NCI-H460 (cell line): Measurements from ENCODE around the genes RPL10 and GDI1.

DNA sequence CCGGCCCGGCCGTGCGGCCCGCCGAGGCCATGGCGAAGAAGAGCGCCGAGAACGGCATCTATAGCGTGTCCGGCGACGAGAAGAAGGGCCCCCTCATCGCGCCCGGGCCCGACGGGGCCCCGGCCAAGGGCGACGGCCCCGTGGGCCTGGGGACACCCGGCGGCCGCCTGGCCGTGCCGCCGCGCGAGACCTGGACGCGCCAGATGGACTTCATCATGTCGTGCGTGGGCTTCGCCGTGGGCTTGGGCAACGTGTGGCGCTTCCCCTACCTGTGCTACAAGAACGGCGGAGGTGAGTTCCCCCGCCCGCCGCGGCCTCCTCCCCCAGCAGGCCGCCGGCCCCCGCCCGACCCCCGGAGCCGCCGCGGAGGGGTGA, 807 bp downstream of the SLC6A8 start:
RAMPAGE:
- cytosol, long total RNA, result no peak
- long total RNA, result no peak
- nucleus, long total RNA, result no peak

DNA sequence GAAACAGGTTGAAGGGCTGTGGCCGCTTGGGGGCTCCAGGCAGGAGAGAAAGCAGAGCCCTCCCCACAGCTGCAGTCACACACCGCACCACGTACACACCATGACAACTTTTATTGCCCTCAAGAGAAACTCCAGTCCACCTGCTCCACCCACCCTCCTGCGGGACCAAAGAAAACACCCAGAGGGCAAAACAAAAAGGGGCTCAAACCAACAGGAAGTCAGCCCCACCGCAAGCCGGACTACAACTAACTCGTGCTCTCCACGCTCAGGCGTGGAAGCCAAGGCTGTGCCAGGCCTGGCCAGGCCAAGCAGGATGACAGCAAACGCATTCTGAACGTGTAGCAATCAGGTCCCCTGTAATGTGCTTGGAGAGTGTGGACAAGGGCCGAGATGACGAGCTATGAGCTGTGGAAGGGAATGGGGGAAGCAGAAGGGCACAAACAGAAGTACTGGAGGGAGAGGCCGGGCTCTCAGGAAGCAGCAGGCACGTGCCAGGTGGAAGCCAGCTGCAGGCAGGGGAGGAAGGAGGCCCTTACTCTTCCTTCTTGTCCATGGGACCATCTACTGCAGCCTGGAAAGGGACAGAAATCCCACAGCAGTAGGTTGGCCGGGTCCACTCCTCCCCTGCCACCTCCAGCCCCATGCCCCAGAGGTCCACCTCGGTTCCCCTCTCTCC, 12.8 kb downstream of the SLC6A8 start:
RAMPAGE:
- cytosol, long total RNA, result no peak
- long total RNA, result no peak
- nucleus, long total RNA, result no peak

DNA sequence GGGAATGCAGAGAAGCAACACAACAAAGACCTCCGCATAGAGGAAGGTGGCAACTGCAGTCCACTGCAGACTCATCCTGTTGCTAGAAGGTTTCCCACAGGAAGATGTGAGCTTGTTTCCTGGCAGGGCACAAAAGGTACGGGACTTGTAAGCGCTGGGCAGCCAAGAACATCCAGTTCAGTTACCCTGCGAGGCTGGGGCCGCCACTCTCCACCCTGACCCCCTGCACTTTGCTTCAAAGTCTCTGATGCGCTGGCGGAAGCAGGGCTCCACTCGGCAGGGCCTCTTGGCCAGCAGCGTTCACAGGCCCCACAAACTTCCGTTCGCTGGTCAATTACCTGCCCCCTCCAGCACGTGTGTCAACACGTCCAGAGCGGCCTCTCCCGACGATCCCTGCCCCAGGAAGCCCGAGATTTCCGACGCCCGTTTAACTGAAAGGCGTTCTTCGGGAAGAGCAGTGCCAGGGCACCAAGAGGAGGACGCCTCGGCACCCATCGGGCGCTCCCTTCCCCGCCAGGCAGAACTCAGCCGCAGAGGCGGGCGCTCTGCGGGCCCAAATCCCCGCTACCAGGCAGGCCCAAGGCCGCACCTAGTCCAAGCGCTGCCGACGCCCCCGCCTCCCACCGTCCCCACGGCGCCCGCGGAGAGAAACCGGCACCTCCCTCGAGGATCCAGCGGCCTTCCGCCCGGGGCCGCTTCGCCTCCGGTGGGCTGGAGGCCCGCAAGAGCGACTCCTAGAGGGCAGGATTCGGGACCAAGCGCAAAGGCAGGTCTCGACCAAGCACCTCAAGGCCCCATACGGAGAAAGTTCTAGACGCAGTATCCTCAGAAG, 801 bp downstream of the BCAP31 start:
RAMPAGE:
- cytosol, long total RNA, result no peak
- long total RNA, result no peak
- nucleus, long total RNA, result no peak

DNA sequence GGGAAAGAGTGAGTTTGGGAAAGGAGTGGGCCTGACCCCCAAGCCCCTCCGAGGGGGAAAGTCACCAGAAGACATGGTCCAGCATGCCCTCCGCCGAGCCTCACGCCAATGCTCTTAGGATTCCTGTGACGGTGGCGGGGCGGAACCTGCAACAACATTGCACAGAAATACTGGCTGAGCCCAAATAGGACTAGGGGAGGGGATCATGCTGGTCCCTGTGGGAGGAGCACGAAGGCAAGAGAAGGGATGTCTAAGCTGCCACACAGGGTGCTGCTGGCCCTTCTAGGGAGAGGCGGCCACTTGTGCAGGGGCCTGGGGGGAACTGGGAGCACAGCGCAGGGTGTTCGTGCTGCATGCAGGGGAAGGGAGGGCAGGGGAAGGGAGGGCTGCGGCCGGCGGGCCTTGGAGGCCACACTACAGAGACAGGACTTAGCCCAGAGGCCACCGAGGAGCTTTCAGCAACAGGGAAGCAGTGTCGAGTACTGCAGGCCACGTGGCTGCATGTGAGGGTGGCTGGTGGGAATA, 19.2 kb upstream of the PLXNB3 start:
RAMPAGE:
- cytosol, long total RNA, result no peak
- long total RNA, result no peak
- nucleus, long total RNA, result no peak

DNA sequence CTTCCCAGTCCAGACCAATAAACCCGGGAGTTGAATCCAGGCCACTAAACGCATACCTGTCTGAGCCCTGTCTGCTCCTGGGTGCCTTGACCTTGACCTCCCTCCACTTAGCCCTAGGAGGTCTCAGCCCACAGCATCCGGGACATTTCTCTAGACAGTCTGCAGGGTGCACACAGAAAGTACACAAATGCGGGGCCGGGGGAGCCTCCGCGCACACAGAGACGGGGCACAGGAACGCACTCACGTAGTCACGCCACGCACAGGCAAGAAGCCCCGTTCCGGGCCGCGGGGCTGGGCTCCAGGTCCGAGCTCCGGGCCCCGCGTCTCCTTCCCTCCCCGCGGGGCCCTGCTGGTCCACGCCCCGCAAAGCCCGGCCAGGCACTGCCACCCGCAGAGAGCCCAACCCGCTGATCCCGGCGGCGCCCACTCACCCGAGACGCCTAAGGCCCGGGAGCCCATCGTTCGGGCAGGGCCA, 1.0 kb downstream of the PDZD4 start:
RAMPAGE:
- cytosol, long total RNA, result no peak
- long total RNA, result no peak
- nucleus, long total RNA, result no peak

DNA sequence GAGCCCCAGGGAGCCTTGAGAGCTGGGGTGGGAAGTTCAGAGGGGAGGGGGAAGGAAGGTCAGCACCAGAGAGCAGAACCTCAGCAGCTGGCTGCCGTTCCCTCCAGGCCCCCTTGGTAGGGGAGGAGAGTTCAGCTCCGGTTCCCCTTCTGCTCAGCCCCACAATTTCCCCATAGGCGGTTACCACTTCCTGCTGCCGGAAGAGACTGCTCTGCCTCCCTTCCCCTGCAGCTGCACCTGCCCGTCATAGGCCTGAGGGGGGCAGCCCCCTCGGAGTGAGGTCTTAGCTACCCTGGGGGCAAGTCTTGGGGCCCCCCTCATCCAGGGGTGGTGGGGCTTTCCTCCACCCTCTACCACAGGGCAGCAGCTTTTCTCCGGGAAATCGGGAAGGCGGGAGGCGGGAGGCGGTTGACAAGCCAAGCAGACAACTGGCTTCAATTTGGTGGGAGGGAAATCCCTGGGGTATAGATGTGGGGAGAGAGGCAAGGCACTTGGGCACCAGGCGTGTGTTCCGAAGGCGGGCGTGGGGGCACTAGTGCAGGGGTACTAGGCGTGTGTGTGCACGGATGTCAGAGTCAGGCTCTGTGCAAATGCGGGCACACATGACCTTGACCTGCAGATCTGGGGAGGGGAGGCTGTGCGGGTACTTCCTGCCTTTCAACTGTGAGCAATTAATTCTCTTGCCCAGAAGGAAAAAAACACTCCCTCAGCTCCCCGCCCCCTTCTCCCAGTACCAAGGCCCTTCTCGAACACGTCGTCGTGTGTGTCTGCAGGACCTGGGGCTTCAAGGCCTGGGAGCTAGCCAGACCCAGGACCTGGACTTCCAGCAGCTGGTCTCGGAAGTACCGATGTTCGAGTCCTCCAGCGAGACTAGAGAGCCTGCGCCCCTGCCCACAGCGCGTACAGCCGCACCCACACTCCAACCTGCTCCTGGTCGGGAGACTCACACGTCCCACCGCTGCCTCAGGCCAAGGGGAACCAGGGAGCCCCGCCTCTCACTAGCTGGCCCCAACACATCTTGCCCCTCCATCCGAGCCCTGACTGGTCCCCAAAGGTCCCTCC, 1.0 kb upstream of the ARHGAP4 start:
RAMPAGE:
- cytosol, long total RNA, result no peak
- long total RNA, result no peak
- nucleus, long total RNA, result no peak

RAMPAGE:
- cytosol, long total RNA, result no peak
- long total RNA, result no peak
- nucleus, long total RNA, result no peak
Measured at GRCh38 chrX:153935470-153935968, 682 bp upstream of the NAA10 start.

DNA sequence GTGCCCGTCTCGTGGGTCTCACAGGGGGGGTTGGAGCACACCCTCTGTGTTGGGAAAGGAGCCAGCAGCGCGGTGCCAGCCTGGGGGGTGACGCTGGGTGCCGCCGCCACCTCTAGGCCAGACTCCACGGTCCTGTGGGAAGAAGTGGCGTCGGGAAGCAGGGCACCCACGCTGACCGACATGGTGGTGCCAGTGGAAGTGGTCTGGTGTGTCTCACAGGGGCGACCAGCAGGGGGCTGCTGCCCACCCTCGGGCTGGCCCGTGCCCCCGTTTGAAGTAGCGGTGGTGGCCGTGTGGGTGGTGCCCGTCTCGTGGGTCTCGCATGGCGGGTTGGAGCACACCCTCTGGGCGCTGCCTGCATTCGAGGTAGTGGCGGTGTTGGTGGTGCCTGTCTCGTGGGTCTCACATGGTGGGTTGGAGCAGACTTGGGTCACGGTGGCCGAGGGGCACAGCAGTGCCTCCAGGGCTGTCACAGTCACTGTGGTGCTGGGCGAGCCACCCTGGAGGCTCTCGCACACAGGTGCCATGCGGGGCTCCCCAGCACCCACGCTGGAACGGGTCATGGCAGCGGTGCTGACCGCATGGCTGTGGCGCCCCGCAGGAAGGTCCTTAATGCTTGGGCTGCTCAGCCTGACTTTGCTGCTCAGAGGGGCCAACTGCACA, 9.8 kb upstream of the RENBP start:
RAMPAGE:
- cytosol, long total RNA, result no peak
- long total RNA, result no peak
- nucleus, long total RNA, result no peak

DNA sequence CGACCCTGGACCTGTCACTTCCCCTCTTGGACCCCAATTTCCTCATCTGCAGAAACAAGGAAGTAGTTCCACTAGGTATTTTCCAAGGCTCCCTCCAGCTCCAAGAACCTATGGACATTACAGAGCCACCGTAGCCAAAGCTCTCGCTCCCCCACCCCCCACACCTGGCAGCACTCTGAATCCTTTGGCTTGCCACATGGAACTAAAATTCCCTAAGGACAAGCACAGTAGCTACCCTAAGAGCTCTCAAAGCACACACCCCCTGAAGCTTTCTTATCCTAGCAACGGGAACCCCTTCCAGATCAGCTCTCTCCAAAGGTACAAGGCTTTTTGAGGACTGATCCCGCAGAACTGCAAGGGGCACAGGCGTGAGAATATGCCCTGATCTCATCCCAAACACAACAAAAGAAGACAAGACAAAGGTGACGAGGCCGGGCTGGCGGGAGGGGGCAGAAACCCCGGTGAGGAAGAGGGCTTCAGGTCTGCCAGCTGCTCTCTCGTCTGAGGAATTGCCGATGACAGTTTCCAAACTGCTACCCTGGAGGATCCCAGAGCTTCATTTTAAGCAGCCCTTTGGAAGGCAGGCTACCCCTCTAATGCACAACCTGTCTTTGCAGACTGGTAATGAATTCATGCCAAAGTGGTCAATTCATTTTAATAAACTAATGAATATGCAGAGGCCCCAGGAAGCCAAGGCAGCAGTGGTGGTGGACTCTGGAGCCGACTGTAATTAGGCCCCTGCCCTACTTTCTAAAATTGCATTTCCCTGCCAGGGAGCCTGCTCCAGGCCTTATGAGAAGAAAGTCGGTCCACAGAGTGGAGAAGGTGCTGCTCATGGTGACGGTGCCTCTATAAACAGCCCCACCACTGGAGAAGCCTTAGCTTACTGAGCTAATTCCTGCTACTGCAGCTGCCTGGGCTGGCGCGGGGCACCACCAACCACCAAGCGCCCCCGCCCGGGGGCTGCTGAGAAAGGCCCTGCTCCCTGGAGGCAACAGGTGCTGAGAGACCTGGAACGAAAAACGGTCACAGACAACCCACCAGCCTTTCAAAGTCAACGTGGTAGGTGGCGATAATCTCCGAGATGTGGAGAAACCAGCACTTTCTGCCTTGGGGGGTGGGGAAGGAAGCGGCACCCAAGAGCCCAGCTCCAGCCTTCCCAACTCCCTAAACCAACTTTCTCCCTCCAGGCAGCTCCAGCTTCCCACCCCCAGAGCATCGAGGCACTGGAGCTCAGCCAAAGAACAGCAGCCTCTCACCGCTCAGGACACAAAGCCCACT, 3.2 kb downstream of the HCFC1 start:
RAMPAGE:
- cytosol, long total RNA, result no peak
- long total RNA, result no peak
- nucleus, long total RNA, result no peak

GRCh38 chrX:154090664-154091375, 6.7 kb downstream of the MECP2 start:
RAMPAGE:
- cytosol, long total RNA, result no peak
- long total RNA, result no peak
- nucleus, long total RNA, result no peak

RAMPAGE:
- cytosol, long total RNA, result no peak
- long total RNA, result no peak
- nucleus, long total RNA, result no peak
Measured at GRCh38 chrX:154341741-154342245, 32.6 kb downstream of the FLNA start.

GRCh38 chrX:154350703-154351576, 23.5 kb downstream of the FLNA start:
RAMPAGE:
- cytosol, long total RNA, result no peak
- long total RNA, result no peak
- nucleus, long total RNA, result no peak

DNA sequence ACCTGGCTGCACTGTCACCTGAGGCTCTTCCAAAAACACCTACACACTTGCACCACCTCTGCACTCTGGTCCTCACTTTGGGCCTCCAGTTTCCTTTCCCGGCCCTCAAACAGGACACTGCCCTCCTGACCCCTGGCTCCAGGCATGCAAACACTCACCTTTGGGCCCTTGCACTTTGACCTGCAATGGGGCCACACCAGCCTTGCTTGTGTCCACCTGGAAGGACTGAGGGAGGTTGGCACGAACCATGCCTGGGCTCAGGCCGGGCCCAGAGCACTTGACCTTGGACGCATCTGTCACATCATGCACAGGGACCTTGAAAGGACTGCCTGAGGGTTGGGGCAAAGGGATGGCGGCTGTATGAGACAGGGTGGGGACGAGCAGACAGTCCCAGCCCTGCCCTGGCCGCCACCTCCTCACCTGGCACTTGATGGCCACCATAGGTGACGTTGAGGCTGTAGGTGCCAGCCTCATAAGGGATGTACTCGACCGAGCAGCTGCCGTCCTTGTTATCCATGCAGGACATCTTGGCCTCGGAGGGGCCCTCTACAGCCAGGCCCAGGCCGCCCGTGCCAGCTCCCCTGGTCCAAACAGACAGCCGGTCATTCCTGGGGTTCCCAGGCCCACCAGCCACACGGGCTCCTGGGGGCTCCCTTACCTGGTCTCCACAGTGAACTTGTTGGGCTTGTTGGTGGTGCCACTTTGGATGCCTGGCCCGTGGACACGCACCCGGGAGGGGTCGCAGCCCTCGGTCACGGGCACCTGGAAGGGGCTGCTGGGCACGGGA, 15.4 kb downstream of the FLNA start:
RAMPAGE:
- cytosol, long total RNA, result no peak
- long total RNA, result no peak
- nucleus, long total RNA, result no peak

GRCh38 chrX:154369303-154370247, 4.9 kb downstream of the FLNA start:
RAMPAGE:
- cytosol, long total RNA, result start-site peak on the minus strand at chrX:154369439-154369489, 11 and 6 reads in 2 replicates
- long total RNA, result no peak
- nucleus, long total RNA, result no peak

RAMPAGE:
- cytosol, long total RNA, result no peak
- long total RNA, result no peak
- nucleus, long total RNA, result no peak
Measured at GRCh38 chrX:154380060-154380542, 1.0 kb downstream of the EMD start.

GRCh38 chrX:154382551-154383493, 3.7 kb downstream of the EMD start:
RAMPAGE:
- cytosol, long total RNA, result no peak
- long total RNA, result no peak
- nucleus, long total RNA, result no peak

DNA sequence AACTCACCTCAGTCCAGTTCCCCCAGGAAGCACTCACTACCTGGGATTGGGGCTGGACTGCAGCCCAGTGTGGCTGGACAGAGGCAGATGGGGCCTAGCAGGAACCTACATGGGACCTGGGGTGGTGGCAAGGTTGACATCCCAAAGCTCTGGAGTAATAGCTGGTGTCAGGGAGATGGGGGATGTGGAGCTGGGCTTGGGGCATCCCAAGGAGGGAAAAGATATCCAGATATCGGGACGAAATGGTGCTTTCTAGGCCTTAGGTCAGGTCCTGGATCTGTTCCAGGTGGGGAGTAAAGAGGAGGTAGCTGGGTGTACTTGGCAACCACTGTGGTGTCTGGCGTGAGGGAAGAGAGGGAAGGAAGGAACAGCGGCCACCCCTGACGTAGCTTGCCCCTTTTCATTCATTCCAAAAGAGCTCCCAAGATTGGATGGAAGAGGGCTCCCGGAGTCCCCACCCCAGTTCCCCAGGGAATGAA, 4.4 kb downstream of the EMD start:
RAMPAGE:
- cytosol, long total RNA, result no peak
- long total RNA, result no peak
- nucleus, long total RNA, result no peak

DNA sequence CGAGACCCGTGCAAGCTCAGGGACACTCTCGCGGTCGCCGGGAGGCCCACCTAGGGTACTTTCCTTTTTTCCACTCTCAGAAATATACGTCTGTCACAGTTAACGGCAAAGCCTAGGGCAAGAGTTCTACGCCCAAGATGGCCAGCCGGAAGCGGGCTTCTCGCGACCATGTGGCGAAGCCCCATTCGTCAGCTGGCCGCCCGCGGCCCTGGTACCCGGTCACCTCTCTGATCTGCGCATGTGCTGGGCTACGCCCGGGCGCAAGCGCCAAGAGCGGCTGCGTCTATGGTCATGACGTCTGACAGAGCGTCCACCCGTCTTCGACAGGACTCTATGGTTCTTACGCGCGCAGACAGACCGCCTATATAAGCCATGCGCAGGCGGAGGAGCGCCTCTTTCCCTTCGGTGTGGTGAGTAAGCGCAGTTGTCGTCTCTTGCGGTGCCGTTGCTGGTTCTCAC, at the start of gene RPL10:
Gene RPL10 (plus strand): TSS at position 393 of the 459 bp plus-strand sequence.
RAMPAGE:
- cytosol, long total RNA, result start-site peak on the plus strand centred at position 373 of the sequence, 47 bp wide, 23,377 and 21,730 reads in 2 replicates
- long total RNA, result start-site peak on the plus strand centred at position 390 of the sequence, 11 bp wide, 13,125 and 25,329 reads in 2 replicates
- nucleus, long total RNA, result start-site peak on the plus strand centred at position 377 of the sequence, 68 bp wide, 26,300 and 4,005 reads in 2 replicates

RAMPAGE:
- cytosol, long total RNA, result start-site peak on the minus strand at chrX:154398813-154398860, 14 and 6 reads in 2 replicates
- long total RNA, result no peak
- nucleus, long total RNA, result no peak
Measured at GRCh38 chrX:154398444-154399483, 587 bp downstream of the RPL10 start.

RAMPAGE:
- cytosol, long total RNA, result start-site peak on the plus strand at chrX:154437156-154437188, 105 and 229 reads in 2 replicates
- long total RNA, result no peak
- nucleus, long total RNA, result no peak
Measured at GRCh38 chrX:154436410-154437327, at the start of gene GDI1. TSS of gene GDI1 (plus strand) at chrX:154437154.